ENCODE data around the gene ENSG00000288658.

- PRO-cap, result no peak
Measured at GRCh38 chr2:219525737-219526313, 11.5 kb downstream of the ASIC4 start.

- PRO-cap, result no peak
Measured at GRCh38 chr2:219537960-219538574, 5.5 kb downstream of the CHPF start.

DNA sequence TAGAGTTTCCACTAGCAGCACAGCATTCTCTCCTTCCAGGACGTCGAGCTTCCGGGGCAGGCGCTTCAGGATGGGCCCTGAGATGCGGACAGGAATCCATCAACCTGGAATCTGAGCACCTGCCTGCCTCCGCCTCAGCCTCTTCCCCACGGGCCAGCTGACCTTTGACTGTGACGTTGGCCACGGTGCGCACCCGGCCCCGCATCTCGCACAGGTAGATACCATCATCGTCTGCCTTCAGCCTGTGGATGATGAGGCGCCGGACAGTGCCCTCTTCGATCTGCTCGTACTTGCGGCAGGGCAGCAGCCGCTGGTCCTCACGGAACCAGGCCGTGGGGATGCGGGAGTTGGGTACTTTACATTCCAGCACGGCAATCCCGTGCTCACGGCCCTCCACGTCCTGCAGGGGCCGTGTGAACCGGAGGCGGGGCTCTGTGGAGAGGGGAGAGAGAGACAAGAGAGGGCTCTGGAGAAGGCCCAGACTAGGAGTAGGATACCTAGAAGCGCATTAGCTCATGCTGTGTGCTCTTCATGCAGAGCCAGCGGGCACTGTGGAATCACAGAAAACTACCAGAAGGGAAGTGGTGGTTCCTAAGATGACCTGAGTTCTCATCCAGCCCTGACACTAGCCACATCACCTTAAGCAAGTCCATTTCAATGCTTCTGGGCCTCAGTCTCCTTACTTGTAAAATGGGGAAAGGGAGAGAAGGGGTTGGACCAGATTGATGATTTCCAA lies 3.3 kb downstream of the OBSL1 start:
- PRO-cap, result no peak

- PRO-cap, result no peak
Measured at GRCh38 chr2:219628446-219629403, 1.3 kb downstream of the SLC4A3 start.

GRCh38 chr2:219629404-219630100 lies 2.1 kb downstream of the SLC4A3 start:
- PRO-cap, result no peak

- PRO-cap, result no peak
Measured at GRCh38 chr2:219664986-219665456, 37.6 kb downstream of the SLC4A3 start.

GRCh38 chr2:221520038-221520501 lies 52.0 kb downstream of the EPHA4 start:
- PRO-cap, result no peak

GRCh38 chr2:221529753-221530634 lies 42.1 kb downstream of the EPHA4 start:
- PRO-cap, result no peak

DNA sequence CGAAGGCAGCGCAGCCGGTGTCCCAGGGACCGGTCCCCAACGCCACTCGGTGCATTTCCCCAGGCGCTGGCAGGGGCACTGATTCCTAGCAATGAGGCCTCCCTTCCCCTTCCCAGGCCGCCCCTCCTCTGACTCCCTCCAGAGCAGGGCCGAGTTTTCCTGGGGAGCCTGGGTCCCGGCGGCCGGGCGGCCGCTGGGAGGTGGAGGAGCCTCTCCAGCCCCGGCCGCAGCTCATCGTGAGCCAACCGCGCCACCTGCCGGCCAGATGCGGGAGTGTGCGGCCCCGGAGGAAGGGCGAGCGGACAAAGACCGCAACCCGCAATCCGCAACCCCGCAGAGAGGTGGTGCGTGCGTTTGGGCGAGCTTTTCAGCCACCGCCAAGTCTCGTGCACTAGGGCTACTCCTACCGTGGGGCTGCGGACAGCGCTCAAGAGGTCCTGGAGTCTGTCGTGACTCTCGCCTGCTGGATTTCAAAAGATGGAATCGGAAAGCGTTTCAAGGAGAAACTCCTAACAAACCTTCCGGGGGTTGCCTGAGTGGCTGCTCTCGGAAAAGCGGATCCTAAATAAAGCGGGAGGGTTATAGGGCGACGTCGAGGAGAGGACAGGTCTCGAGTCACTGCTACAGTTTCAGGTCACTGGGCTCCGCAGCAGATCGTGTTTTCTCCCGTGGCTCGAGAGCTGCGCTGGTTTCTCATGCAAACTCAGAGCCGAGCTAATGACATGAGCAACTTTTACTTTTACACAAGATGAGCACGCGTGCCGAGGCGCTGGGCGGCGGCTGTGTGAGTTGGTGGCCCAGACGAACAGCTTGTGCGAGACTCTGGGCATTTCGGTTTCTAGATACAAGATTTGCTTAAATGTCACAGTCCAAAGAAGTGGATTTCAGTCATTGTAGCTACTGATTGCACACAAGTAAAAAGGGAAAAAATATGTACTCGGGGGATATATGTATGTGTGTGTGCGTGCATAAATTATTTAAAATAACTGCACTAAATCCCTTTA lies 1.6 kb upstream of the EPHA4 start:
- PRO-cap, result unidirectional peak, minus-strand start at position 130 of the sequence

GRCh38 chr2:221792957-221793605 lies 221.0 kb upstream of the EPHA4 start:
- PRO-cap, result no peak

- PRO-cap, result no peak
Measured at GRCh38 chr2:221942912-221943494, 355.8 kb downstream of the PAX3 start.

DNA sequence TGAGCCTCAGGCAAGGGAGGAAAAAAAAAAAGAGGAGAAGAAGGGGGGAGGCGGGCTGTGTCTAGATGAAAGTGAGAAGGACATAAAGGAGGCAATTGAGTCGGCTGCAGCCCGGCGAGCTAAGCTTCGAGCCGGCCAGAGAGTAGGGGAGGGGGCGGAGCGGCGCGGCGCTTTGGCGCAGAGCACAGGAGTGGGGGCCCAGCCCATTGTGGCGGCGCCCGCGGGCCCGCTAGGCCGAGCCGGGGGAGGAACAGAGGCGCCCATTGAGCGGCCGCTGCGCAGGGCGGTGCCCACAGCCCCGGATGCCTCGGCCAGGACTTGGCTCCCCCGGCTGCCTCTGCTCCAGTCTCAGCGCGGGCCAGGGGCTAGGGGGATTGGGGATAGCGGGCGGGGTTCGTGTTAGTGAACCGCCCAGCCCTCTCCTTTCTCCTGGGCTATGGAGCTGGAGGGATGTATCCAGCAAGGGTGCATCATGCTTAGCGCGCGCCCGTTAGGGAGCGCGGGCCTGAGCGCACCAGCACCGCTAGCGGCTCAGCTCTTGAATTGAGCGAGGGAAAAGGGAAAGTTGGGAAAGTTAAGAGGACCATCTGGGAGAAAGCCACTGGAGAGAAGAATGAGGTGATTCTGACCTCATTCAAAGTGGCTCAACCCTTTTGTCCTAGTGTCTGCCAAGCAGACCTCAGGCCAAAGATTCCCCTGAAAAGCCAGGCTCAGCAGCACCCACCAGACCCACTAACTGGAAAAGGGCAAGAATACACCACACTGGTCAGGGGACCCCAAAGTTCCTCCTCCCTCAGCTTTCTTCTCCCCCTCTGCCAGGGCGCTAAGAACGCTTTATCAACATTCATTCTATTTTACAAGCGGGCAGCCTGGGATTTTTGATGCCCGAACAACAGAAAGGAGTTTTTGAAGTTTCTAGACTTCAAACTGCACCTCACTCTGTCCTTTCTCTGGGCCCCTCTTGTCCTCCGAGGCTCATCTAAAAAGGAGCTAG lies 7.6 kb downstream of the PAX3 start:
- PRO-cap, result no peak

- PRO-cap, result no peak
Measured at GRCh38 chr2:222318117-222318804, 1.7 kb downstream of the ENSG00000288658 start.

DNA sequence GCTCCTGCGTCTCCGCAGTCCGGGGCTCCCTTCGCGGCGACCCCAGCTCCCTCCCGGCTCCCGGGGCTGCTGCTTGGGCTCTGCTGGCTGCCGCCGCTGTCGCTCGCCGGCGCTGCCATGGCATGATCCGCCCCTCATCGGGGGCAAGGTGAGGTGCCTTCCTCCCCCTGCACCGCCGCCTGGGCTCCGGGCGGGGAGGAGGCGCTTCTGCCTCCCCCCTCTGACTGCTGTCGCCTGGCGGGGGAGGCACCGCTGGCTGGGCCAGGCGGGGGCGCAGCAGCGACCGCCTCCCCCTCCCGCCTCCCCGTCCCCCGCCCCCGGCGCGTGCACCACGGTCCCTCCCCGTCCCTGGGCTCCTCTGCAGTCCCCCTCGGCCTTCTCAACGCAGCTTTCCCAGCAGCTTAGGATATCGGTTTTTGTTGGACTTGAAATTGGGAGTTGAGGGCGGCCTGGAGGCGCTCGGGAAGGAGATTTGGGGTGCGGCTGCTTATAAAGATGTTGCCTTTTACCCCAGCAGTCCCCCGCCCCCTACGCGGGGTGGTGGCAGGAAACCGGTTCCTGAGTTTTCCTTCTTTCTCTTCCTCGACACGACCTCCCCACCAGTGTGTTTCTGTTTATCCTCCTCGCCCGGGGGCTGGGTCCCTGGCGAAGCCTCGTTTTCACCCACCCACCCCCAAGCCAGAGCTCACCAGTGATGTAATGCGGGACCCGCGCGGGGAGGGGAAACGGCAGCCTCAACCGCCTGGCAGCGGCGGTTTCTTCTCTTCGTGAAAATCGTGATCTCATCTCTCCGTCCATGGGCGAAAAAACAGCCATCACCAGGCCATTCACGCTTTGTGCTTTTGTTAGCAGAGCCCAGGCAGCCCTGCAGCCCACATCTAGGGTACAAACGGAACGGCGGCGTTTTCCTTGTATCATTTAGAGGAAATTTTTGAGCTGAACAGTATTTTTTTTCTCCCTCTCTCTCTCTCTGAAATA lies at the start of gene ENSG00000288658:
TSS of gene ENSG00000288658 (minus strand) at position 209 of the 978 bp plus-strand sequence.
- PRO-cap, result no peak

DNA sequence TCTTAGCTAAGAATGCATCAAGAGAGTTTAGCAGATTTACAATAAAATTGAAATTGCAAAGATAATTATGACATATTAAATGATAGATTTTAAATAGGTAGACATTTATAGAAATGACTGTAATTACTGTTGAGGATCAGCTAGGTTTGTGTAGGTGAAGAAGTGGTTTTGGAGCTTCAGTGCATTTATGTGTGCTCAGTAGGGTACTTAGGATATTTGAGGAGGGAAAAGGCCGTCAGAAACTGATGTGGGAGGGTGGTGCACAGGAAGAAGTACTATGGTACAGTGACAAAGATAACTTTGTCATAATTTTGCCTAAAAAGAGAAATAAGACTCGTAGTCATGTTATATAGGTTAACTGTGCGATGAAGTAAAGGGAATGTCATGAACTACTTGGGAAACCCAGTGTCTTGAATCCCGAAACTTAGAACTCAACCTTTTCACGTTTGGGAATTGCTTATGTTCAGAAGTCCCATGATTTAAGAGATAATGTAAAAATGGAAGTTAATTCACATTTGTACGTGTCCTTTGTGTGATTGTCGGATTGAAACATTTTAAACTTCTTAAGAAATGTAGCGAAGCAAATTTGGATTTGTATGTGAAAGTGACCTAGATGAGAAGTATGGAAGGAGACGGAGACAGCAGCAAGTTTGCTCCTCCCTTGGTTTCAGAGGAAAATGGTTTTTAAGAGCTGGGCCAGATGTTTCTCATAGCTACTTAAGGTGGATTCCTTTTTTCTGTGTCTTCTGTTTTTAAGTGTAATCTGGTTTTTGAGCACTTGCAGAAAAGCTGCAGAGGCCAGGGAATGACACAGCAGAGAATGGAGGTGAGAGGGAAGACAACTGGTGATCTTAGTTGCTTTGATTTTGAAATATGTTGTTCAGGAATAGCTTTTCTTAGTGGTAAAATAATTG lies 28.5 kb downstream of the ACSL3 start:
- PRO-cap, result no peak

GRCh38 chr2:222919313-222920562 lies 58.9 kb downstream of the ACSL3 start:
- PRO-cap, result no peak

DNA sequence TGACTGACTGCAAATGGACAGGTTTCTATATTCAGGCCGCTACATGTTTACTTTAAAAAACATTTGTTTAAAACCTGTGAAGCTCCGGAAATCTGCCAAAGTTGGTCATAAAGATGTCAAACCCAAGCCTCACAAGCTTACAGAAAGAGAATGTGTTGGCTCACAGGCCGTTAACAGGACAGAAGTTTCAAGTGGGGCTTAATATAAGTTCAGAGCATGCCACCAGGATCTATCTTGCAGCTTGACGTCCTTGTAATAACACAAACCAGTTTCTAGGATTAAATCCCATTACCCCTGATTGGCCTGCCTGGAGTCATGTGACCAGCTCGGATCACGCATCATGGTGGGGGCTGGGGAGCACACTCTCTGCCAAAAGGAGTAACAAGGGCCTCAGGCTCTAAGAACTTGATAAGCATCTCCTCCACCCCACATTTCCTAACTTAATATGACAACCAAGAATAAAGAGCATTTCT lies 38.9 kb upstream of the SCG2 start:
- PRO-cap, result no peak

- PRO-cap, result no peak
Measured at GRCh38 chr2:223841255-223841949, 4.0 kb upstream of the AP1S3 start.

DNA sequence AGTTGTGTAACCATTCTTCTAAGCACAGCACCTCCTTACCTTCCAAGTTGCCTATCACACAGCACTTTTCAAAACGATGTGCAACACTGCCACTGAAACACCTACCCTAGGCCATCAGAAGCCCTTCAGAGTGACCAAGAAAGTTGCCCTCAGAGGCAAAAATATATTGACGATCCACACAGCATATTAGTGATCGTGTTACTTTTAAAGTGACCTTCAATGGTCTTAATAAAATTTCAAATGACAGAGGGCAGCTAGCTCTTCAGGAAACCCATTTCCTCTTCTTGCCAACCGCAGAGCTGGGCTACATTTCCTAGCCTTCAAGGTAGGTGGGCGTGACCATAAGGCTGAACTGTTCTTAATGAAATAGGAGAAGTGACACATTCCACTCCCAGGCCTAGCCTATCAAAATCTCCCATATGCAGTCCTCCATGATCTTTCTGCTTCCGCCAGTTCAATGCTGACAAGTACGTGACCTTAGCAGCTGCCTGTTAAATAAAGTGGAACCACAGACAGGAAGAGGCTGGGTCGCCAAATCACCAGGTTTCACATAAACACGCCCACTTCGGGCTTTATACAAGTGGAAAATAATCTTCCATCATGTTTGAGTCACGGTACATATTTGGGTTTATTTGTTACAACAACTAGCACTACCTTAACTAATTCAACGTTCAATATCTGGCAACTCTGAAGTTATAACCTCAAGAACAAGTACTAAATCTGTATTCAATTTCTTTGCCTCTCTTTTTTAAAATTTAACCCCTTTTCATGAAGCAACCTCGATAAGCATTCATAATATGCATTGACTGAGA lies 13.2 kb downstream of the SERPINE2 start:
- PRO-cap, result no peak

GRCh38 chr2:224412046-224412414 lies 10.1 kb upstream of the FAM124B start:
- PRO-cap, result no peak

All from ascending aorta (tissue), 1 donor.